Transverse colon (tissue), 4 donors: ENCODE measurements around the gene GTF2IRD1.

GRCh38 chr7:73845672-73846079 lies 3.4 kb upstream of the METTL27 start:
- PRO-cap: no peak
- RAMPAGE, long total RNA, 4 experiments: no peak in any of the 4 experiments

DNA sequence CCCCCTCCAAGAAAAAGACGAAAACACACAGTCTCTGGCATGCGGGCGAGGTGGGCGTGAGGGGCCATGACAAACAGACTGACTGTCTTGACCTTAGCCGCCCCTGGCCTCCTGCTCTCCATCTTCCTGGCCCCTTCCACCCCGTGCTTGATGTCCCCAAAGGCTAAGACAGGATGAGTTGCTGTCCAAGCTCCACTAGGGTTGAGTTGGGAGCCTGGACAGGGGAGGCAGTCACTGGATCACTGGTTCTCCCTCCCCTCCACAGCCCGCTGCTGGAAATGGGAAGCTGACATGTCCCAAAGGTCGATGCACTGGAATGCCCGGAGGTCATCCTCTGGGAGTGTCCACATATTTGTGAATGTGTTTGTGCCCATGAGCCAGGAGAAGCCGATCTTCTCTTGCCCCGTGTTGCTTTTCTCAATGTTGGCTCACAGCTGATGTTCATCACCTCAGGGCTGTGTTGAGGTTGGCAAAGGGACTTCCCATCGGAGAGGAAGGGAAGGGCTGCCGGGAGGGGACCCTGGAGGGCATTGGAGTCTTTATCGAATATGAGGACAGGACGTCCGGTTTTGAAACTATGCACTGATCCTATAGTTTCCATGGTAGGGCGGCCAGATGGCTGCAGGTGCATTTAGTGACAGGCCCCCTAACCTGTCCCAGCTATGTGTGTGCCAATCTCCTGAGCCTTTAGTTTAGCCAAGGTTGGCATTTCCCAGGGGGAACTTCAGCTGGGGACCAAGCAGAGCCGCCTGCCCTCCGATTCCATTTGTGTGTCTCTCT lies 19.5 kb downstream of the TMEM270 start:
- PRO-cap: no peak
- RAMPAGE, long total RNA, 4 experiments: no peak in any of the 4 experiments

DNA sequence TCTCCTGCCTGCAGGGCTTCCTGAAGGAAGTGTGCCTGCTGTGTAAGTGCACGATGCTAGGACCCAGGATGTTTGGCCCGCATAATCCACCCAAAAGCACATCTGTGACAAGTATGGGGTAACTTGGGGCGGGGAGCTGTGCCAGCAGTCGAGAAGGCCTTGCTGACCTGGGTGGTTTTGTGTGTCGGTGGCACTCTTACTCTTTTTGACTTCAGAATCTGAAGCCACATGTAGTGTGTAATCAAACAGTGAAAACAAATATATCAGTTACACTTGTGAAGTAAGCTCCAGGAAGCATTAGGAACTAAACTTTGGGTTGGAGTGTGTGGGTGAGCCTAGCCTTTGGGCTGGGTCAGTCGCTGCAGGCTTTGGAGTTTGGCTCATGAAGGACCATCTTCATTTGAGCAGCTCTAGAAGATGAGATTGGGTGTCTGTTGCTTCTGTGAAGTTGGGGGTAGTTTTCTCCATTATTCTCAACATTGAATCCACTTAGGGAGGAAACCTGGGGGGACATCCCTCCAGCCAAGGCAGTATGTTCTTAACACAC lies 14.3 kb downstream of the EIF4H start:
- PRO-cap: no peak
- RAMPAGE, long total RNA, 4 experiments: no peak in any of the 4 experiments

DNA sequence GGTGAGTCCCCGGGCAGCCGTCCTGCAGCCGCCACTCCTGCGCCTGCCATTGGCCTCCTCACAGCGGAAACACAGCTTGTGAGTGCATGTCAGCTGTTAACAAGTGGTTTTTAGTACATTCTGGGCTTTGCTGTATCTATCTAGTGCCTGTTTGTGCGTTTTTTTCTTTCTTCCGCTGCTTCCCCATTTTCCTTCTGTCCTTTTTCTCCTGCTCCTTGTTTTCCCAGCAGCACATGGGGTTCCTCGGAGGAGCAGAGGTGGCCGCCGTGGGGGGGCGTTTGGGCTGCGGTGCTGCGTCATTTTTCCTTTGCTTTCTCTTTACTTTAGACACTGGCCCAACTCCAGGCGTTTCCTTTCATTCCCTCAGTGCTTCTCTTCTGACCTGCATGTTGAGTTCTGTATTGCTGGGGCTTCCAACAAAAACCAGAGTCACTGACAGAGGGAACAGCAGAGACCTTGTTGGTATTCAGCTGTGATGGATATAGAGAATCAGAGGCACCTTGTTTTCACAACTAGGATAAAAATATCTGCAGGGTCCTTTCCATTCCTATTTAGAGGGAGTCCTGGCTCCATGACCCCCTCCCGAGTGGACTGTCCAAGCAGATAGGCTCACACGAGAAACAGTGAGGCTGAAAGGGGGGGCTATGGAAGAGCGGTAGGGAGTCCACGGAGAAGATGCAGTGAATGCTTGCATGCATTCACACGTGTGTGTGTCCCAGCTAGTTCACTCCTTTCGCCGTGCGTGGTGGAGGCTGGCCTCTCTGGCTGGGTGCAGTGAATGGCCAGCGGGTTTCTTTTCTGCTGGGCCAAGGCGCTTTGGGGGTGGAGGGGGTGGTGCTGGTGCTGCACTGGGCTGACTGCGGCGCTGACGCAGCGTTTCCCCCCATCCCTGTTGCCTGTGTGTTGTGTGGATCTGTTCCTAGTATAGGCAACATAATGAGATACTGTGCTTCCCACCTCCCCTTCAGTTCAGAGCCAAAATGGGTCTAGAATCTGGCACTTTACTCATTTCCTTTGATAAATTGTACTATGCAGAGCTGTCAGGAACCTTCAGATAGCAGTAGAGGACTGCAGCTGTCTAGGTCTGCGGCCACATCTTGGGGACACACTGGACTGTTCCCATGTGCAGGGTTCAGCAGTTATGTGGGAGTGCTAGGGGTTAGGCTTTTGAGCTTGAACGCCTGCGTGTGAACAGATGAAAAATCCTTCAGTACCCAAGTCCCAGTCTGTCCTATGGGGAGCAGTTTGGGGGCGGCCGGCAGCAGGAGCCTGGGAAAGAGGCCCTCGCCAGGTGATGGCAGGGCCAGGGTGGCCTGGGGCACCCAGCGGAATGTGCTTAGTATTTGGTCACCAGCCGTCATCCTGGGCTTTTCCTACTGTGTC lies 14.0 kb upstream of the LAT2 start:
- PRO-cap: no peak
- RAMPAGE, long total RNA, 4 experiments: no peak in any of the 4 experiments

- PRO-cap: no peak
- RAMPAGE, long total RNA, 4 experiments: no peak in any of the 4 experiments
Observed at GRCh38 chr7:74374072-74374419, 79.7 kb upstream of the GTF2IRD1 start.

GRCh38 chr7:74403727-74404863 lies 49.6 kb upstream of the GTF2IRD1 start:
- PRO-cap: no peak
- RAMPAGE, long total RNA, 4 experiments: no peak in any of the 4 experiments

- PRO-cap: bidirectional peak, plus-strand start at chr7:74453356, minus-strand start at chr7:74453218; unidirectional peak, plus-strand start at chr7:74453663; bidirectional peak, plus-strand start at chr7:74453906, minus-strand start at chr7:74453717; bidirectional peak, plus-strand start at chr7:74454115, minus-strand start at chr7:74454060
- RAMPAGE, long total RNA, 4 experiments: start-site peak on the plus strand in 1 of 4 experiments, at chr7:74454051-74454120 at its widest, 7 reads per replicate
Observed at GRCh38 chr7:74453265-74454223, at the start of gene GTF2IRD1. Gene GTF2IRD1 (plus strand): TSS chr7:74453906.

DNA sequence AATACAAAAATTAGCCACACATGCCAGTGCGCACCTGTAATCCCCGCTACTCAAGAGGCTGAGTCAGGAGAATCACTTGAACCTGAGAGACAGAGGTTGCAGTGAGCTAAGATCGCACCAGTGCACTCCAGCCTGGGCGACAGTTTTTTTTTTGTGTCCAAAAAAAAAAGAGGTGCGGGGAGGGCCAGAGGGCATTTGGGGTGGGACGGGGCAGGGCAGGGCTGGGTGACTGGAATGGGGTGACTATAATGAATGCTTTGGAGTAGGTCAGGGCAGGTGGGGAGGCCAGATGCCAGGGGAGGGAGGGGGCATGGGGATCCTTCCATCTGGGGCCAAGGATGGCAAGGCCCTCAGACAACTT lies 23.5 kb downstream of the GTF2IRD1 start:
- PRO-cap: no peak
- RAMPAGE, long total RNA, 4 experiments: no peak in any of the 4 experiments

GRCh38 chr7:74480828-74481500 lies 27.3 kb downstream of the GTF2IRD1 start:
- PRO-cap: bidirectional peak, plus-strand start at chr7:74481080, minus-strand start at chr7:74481021
- RAMPAGE, long total RNA, 4 experiments: no peak in any of the 4 experiments

GRCh38 chr7:74606019-74607058 lies 51.2 kb upstream of the GTF2I start:
- PRO-cap: bidirectional peak, plus-strand start at chr7:74606659, minus-strand start at chr7:74606622
- RAMPAGE, long total RNA, 4 experiments: no peak in any of the 4 experiments

DNA sequence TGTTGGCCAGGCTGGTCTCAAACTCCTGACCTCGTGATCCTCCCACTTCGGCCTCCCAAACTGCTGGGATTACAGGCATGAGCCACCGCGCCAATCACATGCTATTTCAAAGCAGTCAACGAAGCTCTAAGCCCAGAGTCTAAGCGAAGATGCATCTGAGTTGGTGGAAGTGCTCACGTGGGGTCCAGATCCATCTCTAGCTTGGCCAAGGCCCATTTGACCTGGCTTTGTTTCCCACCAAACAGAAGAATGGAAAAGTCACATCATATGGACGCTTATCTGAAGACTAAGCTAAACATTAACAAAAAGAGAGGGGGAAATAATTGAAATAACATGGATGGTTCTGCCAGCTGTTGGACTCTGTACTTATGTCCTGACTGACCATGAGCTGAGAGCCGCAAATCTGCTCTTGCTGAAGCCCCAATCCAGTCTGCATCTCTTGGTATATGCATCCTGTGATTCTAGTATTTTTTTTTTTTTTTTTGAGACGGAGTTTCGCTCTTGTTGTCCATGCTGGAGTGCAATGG lies 3.7 kb upstream of the GTF2I start:
- PRO-cap: no peak
- RAMPAGE, long total RNA, 4 experiments: no peak in any of the 4 experiments

GRCh38 chr7:74672414-74672884 lies 14.9 kb downstream of the GTF2I start:
- PRO-cap: no peak
- RAMPAGE, long total RNA, 4 experiments: start-site peak on the plus strand in 1 of 4 experiments, at chr7:74672609-74672848 at its widest, 8 reads per replicate

- PRO-cap: no peak
- RAMPAGE, long total RNA, 4 experiments: start-site peak on the plus strand in 1 of 4 experiments, at chr7:74700202-74700631 at its widest, 13 reads per replicate
Observed at GRCh38 chr7:74700177-74701352, 43.0 kb downstream of the GTF2I start.

DNA sequence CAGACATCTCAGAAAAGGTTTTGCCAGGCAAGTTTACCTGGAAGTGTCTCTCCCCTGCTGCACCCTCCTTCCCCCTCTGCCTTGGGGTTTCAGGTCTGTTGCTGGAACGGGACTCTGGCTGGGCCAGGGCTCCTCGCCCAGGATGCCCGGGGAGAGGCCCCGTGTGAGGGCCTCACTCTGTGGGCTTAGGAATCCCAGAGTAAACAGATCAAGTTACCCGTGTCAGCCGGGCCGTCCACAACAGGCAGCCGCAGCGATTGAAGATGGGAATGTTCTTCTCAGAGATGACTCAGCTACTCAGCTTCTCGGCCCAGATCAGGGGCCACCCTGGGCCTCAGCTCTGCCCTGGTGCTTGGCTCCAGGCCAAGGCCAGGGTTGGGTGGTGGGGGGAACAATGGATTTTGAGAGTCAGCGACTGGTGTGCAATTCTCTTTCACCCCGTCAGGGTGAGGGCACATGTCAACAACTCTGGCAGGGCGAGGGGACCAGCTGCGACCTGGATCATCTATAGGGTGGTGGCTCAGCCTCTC lies 29.4 kb downstream of the CASTOR2 start:
- PRO-cap: no peak
- RAMPAGE, long total RNA, 4 experiments: no peak in any of the 4 experiments

- PRO-cap: no peak
- RAMPAGE, long total RNA, 4 experiments: no peak in any of the 4 experiments
Observed at GRCh38 chr7:75166366-75166839, 74.0 kb downstream of the GTF2IRD2B start.

GRCh38 chr7:75358772-75359691 lies 23.9 kb downstream of the SPDYE15 start:
- PRO-cap: bidirectional peak, plus-strand start at chr7:75359199, minus-strand start at chr7:75359205
- RAMPAGE, long total RNA, 4 experiments: start-site peak on the plus strand in 2 of 4 experiments, at chr7:75359212-75359258 at its widest, 102 to 165 reads per replicate; start-site peak on the minus strand in 2 of 4 experiments, at chr7:75358984-75359563 at its widest, 10 to 18 reads per replicate

GRCh38 chr7:75409911-75410632 lies 14.6 kb downstream of the TRIM73 start:
- PRO-cap: no peak
- RAMPAGE, long total RNA, 4 experiments: no peak in any of the 4 experiments

DNA sequence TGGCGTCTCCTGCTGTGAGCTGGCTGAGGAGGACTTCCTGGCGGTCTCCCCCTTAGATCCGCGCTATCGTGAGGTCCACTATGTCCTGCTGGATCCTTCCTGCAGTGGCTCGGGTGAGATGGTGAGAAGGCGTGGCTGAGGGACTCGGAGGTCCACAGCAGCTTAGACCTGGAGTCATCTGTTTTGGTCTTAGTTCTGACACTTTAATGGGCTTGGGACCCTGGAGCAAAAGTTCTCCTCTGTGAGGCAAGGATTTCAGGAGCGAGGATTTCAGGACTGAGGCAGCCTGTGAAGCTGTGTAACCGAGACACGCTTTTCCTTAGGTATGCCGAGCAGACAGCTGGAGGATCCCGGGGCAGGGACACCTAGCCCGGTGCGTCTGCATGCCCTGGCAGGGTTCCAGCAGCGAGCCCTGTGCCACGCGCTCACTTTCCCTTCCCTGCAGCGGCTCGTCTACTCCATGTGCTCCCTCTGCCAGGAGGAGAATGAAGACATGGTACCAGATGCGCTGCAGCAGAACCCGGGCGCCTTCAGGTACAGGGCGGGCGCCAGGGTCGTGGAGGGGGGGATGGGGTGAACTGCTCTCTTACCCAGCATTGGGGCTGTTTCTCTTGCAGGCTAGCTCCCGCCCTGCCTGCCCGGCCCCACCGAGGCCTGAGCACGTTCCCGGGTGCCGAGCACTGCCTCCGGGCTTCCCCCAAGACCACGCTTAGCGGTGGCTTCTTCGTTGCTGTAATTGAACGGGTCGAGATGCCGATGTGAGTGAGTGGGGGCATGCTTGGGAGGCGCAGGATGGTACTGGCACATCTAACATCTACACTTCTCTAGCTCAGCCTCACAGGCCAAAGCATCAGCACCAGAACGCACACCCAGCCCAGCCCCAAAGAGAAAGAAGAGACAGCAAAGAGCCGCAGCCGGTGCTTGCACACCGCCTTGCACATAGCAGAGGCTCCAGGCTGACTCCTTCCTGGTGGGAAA lies 20.5 kb downstream of the TRIM73 start:
- PRO-cap: no peak
- RAMPAGE, long total RNA, 4 experiments: start-site peak on the plus strand in 2 of 4 experiments, centred at positions 374 to 619 of the sequence, 31 to 61 reads per replicate; start-site peak on the minus strand in 1 of 4 experiments, centred at position 938 of the sequence, 5 reads per replicate

- PRO-cap: no peak
- RAMPAGE, long total RNA, 4 experiments: no peak in any of the 4 experiments
Observed at GRCh38 chr7:75795785-75796353, 17.7 kb downstream of the CCL24 start.

DNA sequence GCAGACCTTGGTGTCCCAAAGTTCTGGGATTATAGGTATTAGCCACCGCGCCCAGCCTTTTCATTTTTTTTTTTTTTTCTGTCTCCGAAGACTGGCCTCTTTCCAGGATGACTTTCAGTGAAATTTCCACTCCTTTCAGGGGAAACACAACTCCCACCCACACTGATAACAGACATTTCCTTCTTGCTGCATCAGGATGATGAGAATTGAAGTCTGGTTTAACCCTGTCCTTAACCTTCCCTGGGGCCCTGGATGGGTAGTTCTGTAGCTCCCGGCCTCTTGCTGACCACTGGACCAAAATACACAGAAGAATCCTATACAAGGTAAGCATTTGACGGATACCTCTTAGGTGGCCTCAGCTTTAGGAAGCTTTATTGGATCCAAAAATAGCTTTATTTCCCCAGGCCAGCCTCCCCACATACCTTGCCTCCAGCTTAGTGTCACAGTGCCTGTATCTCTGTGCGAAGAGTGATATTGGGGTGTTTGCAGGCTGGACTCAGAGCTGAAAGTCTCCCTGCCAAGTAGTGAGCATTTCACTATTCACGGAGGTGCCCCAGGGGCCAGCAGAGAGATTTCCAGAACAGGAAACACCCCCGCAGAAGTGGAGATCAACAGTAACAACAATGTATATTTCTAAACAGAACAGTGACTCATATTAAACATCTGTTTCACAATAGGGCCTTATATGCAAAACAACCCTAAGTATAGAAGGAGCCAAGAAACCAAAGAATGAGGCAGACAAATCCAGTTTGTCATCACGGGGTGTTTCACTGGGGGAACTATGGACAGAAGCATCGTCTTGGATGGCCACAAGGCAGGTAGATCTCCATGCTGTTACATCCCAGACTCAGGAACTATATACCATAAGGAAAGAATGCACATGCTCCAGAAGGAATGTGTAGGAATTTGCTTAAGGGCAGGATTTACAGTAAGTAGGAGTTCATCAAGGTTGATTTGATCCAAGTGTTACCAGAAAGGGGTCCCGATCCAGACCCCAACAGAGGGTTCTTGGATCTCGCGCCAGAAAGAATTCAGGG lies 29.1 kb upstream of the CCL24 start:
- PRO-cap: no peak
- RAMPAGE, long total RNA, 4 experiments: no peak in any of the 4 experiments